M059J (cell line): ENCODE measurements around a stretch of chr10.

DNA sequence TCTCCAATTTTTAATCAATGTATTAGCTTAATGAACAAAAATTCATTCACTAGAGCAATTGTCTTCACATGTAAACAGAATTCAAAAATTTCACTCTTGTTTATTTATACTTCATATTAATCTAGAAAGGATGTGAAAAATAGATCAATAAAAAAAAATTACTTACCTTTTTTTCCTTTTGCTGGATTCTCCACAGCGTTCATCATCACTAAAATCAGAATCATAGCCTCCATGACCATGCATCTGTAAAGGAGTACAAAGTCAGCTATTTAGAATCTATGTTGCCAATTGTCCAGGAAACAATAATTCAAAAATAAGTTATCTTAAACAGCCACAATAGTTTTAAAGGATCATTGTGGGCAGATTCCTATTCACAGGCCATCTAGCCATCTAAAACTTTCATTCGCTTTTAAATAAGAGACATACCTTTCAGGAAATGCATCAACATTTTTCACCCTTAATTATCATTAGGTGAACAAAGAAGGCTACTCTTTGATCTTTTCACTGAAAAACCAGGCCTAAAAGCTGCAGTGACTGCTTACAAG is 2.5 kb downstream of the FRA10AC1 start:
- RAMPAGE, long total RNA = no peak

- RAMPAGE, long total RNA = no peak
Observed at GRCh38 chr10:93807046-93807451, 49.3 kb downstream of the LGI1 start.

DNA sequence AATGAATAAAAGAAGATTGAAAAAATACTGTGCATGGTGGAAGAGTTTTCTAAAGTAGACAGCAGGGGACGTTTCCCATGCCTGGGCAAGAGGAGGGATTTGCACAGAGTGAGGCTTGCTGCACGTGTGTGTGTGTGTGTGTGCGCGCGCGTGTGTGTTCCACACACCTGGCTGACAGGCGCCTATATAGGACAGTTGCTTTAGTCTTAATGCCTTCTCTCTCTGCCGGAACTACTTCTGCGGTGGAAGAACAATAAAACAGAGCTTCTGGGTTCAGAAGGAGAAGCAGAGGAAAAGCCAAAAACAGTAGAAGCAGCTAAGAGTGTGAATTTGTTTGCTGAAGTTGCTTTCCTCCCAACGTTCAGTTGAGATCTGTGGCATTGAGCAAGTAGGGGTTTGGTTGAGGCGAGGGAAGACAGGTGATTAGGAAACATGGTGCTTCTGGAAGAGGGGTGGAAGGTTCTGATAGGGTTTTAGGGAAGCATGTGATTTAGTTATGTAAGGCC is 2.3 kb downstream of the PLCE1 start:
- RAMPAGE, long total RNA = no peak

DNA sequence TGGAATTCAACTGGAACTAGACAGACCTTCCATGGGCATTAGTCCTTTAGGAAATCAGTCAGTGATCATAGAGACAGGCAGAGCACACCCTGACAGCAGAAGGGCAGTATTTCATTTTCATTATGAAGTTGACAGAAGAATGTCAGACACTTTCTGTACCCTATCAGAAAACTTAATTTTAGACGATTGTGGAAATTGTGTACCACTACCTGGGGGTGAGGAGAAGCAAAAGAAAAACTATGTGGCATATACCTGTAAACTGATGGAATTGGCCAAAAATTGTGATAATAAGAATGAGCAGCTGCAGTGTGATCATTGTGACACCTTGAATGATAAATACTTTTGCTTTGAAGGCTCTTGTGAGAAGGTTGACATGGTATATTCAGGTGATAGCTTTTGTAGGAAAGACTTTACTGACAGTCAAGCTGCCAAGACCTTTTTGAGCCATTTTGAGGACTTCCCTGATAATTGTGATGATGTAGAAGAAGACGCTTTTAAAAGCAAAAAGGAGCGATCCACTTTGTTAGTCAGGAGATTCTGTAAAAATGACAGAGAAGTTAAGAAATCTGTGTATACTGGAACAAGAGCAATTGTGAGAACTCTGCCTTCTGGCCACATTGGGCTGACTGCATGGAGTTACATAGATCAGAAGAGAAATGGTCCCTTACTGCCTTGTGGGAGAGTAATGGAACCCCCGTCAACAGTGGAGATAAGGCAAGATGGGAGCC is 37.9 kb downstream of the PLCE1 start:
- RAMPAGE, long total RNA = no peak

DNA sequence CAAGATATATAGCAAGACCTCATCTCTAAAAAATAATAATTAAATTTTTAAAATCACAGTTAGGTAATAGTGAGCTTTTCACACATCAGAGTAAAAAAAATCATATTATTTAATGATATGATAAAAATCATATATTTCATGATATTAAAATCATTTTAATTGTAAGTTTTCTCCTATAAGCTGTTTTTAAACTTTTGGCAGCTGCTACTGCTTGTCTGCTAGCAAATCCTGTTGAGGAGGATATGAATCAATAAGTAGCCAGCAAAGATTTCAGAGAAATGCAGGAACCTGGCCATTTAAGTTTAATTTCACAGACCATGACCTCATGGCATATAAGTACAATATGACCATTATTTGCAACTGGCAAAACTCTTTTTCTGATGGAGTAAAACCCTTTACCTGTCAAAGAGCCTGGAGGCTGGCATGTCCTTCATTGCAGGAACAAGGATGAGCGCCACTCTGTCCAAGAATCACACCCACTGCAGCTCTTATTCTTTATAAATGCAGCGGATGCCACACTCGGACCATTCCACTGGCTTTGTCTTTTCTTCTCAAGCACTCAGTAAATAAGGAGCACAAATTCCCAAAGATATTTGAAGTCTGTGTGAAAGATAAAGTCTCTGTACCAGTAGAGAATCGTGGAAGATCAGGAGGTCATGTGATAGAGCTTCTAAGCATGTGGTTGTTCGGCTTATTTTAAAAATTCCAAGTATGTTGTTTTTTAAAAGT is 76.1 kb downstream of the NOC3L start:
- RAMPAGE, long total RNA = no peak

GRCh38 chr10:94361485-94361934 is 1.2 kb downstream of the NOC3L start:
- RAMPAGE, long total RNA = no peak

DNA sequence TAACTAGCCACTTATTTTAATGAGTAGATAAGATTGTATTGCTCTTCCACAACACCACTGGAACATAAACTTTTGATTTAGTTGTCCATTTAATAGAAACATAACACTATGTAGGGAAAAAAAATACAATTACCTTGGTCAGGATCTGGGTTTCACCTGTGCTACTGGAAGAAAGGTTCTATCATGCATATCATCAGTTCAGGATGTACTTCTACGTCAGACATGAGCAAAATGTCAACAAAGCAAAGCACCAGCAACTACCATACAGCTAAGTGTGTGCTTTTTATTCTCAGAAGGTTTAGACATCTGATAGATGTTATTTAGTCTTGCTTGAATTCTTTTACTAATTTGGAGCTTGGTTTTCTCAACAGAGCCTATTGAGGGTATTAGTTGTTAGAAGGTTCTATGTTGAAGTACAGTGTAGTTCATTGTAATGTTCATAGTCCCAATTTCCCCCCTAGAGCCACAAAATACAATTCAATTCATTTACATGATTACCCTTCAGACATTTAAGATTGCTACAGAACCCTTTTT is 13.7 kb downstream of the TBC1D12 start:
- RAMPAGE, long total RNA = no peak

DNA sequence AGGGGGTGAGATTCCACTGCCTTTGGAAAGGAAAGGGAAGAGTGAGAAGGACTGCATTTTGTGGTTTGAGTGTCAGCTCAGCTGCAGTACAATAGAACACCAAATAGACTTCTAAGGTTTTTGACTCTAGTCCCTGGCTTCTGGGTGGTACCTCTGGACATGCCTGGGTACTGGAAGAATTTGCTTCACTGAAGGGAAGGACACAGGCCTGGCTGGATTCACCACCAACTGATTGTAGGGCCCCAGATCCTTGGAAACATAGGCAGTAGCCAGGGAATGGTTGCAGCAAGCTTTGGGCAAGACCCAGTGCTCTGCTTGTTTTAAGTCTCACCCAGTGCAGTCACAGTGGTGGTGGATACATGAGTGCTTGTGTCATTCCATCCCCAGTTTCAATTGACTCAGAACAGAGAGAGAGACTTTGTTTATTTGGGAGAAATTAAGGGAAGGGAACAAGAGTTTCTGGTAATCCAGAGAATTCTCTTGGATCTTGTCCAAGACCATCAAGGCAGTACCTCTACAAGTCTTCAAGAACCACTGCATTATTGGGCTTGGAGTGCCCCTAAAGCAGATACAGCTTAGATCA is 19.0 kb downstream of the CYP2C8 start:
- RAMPAGE, long total RNA = no peak

DNA sequence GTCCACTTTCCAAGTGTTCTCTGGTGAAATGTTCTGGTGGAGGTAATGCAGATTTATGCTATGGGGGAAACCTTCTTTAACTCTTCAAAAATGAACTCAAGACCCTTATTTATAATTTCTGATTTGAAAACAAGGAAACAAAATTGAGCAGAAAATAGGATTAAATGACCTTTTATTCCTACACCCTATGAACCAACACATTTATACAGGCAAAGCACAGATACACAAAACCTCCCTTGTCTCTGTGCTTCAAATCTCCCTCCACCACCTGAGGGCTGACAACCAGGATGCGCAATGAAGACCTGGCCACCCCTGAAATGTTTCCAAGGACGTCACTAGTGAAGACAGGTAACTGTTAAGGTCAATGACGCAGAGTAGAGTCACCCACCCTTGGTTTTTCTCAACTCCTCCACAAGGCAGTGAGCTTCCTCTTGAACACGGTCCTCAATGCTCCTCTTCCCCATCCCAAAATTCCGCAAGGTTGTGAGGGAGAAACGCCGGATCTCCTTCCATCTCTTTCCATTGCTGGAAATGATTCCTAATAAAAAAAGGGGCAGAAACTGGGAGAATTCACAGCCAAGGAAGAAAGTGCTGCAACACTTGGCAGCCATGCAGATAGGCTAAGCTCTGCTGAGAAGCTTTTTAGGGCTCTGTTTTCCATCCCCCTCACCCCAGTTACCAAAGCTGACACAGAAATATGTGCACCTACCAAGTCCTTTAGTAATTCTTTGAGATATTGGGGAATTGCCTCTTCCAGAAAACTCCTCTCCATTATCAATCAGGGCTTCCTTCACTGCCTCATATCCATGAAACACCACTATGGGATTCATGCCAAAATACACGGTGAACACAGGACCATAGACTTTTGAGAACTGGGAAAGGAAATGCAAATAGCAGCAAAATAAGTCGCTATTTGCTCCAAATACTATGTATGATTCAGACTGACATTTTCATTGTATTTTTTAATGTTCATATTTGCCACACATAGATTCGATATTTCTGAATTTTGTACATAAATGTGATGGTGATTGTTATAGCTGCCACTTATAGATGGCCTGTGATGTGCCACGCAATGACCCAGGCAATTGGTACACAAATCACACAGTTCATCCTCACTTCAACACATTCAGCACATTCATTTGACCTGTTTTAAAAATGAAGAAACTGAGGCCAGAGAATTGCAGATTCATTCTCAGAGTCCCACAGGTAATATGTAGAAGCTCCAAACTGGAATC is 2.1 kb downstream of the CYP2C8 start:
- RAMPAGE, long total RNA = no peak

- RAMPAGE, long total RNA = no peak
Observed at GRCh38 chr10:95070102-95070816, 962 bp upstream of the CYP2C8 start.

- RAMPAGE, long total RNA = no peak
Observed at GRCh38 chr10:95121807-95122210, 52.5 kb upstream of the CYP2C8 start.

GRCh38 chr10:95183194-95184535 is 10.4 kb upstream of the ACSM6 start:
- RAMPAGE, long total RNA = no peak

GRCh38 chr10:95230498-95231304 is 36.7 kb downstream of the ACSM6 start:
- RAMPAGE, long total RNA = no peak

- RAMPAGE, long total RNA = no peak
Observed at GRCh38 chr10:95406544-95407288, 115.9 kb upstream of the PDLIM1 start.

GRCh38 chr10:95474763-95475379 is 86.3 kb downstream of the SORBS1 start:
- RAMPAGE, long total RNA = no peak

DNA sequence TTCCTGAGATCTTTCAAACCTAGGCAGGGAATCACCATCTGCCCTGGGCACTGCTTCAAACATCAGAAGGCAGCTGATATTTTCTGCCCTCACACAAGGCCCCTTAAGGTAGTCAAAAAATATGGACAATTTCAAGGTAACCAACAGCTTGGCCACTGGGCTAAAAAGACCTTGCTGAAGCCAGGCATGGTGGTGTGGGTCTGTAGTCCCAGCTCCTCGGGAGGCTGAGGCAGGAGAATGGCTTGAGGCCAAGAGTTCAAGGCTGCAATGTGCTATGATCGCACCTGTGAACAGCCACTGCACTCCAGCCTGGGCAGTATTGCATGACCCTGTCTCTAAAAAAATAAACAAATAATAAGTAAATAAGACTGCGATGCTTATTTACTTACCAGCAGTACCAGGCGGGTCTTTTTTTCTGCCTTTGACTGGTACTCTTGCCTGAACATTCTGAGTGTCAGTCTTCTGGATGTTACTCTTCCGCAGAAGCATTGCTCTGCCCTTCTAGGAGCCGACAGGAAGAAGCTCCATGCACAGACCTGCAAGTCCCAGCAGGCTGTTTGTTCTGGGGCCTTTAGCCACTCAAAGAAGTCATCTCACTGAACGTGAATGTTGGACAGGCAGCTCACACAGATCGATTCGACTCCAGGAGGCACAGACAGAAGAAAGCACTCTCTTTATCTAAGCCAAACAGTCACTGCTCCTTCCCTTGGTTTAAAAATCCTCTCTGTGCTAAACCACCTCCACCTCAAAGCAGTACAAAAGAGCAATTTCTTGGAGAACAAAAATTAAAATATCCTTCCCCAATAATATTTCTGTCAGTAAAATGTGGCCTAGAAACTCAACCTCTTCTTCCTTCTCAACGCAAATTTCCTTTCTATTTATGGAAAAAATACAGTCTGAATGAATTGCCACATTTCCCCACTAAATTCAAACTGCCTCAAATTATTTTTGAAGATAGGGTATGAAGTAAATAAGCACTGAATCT is 59.5 kb downstream of the SORBS1 start:
- RAMPAGE, long total RNA = no peak

DNA sequence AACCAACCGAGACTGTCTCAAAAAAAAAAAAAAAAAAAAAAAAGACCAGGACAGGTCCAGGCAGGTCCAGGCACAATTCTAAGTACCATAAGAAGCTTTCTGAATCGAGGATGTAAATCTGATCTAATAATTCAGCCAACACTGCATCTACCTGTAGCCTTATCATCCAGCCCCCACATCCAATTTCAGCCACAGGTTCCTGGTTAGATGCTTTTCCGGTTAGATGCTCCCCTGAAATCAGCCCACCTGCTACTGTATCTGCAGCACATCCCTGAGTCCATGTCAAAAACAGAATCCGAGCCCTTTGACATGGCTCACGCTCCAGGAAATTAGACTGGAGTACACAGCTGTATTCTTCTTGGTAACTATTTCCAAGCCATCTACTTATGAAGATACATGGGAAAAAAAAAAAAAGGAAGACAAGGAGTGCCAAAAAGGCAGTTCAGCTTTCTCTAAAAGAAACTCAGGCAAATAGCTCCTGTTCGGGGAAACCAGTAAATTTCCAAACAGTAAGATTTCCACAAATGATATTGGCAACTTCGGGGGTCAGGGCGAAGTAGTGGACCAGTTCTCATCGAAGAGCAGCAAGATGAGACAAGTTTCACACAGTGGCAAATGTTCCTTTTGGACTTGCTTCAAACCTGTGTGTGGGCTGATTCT is 48.6 kb downstream of the SORBS1 start:
- RAMPAGE, long total RNA = no peak

DNA sequence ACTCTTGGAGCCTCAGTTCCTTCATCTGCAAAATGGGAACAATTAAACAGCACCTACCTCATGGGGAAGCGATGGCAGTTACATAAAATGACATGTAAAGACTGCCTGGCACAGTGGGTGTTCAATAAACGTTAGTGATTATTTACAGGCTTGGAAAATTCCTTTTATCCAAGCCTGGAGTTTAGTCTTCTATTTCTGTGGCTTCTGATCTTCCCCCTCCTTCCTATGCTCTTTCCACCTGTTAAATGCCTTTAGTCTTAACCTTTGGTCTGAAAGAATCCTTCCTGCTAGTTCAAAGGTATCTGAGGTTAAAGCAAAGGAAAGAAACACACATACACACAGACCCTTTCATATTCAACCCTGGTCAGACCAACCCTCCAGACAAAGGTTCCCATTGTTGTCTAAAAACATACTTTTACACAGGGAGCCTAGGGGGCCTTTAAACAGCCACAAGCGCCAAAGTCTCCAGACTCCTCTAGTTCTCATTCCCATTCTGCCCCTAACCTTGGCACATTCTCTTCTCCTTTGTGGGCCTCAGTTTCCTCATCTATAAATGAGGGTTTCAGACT is 21.5 kb downstream of the SORBS1 start:
- RAMPAGE, long total RNA = no peak

- RAMPAGE, long total RNA = no peak
Observed at GRCh38 chr10:95559976-95561132, 817 bp downstream of the SORBS1 start.

GRCh38 chr10:96138513-96139168 is 8.5 kb downstream of the ZNF518A start:
- RAMPAGE, long total RNA = no peak